Pericardium fibroblast (primary cell): ENCODE measurements around a stretch of chr6.

GRCh38 chr6:141488563-141489049 lies 644.1 kb upstream of the GJE1 start:
- RAMPAGE, long total RNA, result no peak

DNA sequence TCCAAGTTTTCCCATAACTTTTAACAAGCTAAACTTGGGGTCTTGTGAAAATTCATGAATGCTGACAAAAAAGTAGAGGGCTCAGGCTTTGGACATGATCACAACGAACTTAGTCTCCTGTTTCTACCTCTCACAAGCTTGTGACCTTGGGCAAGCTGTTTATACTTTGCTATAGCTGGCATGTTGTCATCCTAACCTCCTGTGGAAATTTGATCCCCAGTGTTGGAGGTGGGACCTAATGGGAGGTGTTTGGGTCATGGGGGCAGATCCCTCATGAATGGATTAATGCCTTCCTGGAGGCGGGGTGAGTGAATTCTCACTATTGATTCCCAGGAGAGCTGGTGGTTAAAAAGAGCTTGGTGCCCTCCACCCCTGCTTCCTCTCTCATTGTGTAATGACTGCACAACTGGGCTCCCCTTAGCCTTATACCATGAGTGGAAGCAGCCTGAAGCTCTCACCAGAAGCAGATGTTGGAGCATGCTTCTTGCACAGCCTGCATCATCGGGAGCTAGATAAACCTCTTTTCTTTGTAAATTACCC lies 228.9 kb downstream of the HIVEP2 start:
- RAMPAGE, long total RNA, result no peak

- RAMPAGE, long total RNA, result no peak
Observed at GRCh38 chr6:142771780-142772723, 172.9 kb downstream of the HIVEP2 start.

DNA sequence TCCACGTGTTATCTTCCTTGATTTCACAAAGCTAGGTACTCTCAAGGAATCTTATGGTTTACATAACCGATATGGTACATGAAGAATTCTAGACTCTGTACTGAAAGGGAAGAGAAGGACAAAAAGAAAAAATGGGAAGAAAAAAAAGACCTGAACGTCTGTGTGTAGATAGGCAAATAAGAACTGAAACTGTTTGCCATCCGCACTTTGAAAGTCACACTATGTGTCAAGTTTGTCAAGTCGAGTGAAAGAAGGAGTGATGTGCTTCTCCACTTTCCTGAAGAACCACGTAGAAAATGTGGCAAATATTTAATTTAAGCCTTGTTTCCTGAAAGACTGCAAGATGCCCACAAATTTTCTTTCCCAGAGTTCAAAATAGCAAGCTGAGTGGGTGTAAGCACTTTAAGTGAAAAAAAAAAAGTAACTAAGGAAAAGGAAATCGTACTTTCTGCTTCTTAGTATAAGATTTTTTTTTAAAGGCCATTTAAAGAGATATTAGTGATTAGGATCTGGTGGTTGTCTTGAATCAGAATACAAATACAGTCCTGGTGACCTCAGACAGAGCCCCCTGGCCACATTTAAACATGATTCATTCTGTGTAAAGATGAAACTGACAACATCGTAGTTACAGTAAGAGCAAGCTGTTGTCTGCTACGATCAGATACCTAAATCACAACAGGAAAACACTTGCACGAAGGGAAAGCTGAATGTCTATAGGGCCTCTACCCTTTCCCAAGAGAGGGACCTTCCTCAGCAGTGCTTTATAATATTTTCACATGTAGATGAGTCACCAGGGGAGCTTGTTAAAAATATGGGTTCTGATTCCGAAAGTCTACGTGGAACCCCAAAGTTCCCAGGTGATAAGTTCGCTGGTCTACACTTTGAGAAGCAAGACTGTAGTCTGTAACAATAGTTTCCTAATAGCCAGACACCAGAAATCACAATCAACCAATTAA lies 102.4 kb downstream of the HIVEP2 start:
- RAMPAGE, long total RNA, result no peak

- RAMPAGE, long total RNA, result no peak
Observed at GRCh38 chr6:142856536-142857786, 88.0 kb downstream of the HIVEP2 start.

- RAMPAGE, long total RNA, result no peak
Observed at GRCh38 chr6:142888737-142889264, 56.2 kb downstream of the HIVEP2 start.

DNA sequence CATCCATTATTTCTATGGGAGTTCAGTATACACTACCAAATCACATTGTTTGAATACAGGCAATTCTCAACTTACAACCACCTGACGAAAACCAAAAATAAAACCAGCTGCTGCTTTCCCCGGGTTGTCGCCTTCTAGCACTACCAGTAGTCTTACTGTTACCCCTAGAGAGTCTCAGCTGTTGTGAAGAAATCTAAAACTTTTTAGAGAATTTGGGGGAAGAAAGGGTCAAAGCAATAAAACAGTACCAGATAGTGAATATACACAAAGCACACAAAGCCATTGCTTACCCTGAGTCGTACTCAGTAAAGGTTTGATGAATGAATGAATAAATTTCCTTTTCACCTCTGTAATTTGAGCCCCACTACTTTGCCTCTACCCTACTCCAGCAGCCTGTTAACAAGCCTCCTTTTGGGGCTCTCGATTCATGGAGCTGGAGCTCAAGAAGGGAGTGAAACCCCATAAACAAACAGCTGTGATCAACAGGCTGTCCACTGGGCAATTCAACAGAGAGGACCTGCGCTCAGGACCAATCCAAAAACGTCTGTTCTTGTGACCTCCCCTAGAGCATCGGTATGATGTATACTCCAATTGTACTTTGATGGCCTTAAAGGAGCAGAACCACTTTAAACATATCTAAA lies 37.6 kb downstream of the HIVEP2 start:
- RAMPAGE, long total RNA, result no peak

- RAMPAGE, long total RNA, result no peak
Observed at GRCh38 chr6:142921981-142922536, 22.9 kb downstream of the HIVEP2 start.

GRCh38 chr6:142927327-142927607 lies 17.7 kb downstream of the HIVEP2 start:
- RAMPAGE, long total RNA, result no peak

GRCh38 chr6:142943476-142944389 lies 1.2 kb downstream of the HIVEP2 start:
- RAMPAGE, long total RNA, result no peak

GRCh38 chr6:143164278-143165648 lies 104.1 kb downstream of the AIG1 start:
- RAMPAGE, long total RNA, result no peak

GRCh38 chr6:143536206-143536538 lies 24.7 kb upstream of the FUCA2 start:
- RAMPAGE, long total RNA, result no peak

GRCh38 chr6:143536539-143537251 lies 25.2 kb upstream of the FUCA2 start:
- RAMPAGE, long total RNA, result no peak

DNA sequence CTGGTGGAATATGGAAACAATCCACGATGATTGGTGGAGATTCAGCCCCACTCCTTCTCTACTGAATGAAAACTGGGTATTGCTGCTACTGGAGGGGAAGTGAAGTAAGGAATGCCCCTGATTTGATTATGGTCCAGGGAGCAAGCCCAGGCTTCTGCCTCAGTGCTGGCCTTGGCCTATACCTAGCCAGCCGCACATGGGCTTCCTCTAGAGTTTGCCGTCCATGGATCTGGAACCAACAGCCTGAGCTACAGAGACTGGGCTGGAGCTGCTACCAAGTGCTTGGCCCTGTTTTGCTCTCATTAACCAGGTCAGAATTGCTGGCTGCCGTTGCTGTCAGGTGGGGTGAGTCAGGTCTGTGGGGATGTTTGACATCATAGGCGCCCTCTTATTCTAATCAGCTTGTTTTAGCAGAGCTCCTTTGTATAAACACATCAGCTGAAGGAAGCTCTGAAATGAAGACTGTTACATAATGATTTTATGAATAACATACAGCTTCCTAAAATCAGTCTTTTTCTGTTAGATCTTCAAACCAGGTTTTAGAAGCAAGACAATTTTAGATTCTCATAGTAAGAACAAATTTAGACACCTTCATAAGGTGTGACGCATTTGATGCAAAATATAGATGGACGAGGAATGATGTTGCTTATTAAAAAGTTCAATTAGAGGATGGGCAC lies 83.1 kb upstream of the PHACTR2 start:
- RAMPAGE, long total RNA, result no peak

DNA sequence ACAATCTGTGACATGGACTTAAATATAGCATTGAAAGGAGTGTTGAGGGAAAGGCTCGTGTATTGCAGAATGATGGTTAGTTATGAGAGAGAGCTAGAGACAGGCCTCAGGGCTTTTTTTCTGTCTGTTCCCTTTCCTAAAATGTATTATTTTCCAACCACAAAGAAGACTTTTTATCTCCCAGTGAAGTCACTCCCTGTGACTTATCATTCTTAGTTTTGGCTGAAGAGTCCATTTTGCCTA lies 37.4 kb upstream of the LTV1 start:
- RAMPAGE, long total RNA, result no peak

GRCh38 chr6:144154625-144155286 lies 4.4 kb downstream of the STX11 start:
- RAMPAGE, long total RNA, result no peak

- RAMPAGE, long total RNA, result no peak
Observed at GRCh38 chr6:144159733-144160130, 9.4 kb downstream of the STX11 start.

DNA sequence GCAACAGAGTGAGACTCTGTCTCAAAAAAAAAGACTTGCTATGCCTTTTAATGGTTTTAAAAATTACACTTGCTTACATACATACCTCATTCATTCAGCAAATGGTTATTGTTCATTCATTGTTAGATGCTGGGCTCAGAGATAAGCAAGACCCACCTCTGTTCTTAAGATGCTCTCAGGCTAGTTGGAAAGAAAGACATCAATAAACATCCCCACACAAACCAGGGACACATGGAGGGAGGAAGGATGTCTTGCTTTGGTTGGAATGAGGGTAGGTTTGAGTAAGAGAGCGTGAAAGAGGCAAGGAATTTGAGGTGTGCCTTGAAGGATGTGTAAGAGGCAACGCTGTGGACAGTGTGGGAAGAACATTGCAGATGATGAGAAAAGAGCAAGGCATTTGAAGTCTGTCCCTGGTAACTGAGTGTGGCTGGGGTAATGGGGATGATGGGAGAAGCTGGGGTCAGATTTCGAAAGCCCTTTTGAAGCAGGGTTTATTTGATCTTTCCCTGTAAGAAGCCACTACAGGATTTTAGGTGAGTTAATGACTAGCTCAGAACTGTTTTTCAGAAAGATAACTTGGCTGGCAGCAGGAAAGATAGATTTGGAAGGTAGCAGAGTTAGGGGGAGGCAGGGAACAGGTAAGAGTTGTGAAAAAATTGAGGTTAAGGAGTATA lies 17.5 kb downstream of the UTRN start:
- RAMPAGE, long total RNA, result no peak

GRCh38 chr6:144336716-144337310 lies 51.7 kb downstream of the UTRN start:
- RAMPAGE, long total RNA, result no peak

DNA sequence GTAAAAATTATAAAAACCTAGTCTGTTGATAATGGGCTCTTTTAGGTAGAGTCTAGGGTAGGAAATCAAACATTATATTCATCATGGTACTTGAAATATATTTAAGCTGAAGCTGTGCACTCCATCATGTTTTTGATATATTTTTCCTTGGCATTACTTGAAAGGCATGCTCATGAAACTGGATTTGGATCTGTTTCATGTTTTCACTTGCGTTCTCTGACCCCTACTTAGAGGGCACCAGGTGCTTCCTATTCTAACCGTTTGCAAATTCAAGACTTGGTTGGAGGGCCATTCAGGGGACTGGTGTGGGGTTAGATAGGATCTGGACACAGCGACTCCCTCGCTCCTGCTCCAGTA lies 64.4 kb downstream of the UTRN start:
- RAMPAGE, long total RNA, result no peak